Calu3 (cell line): ENCODE results near the genes RPS6KA4 and VPS51.

DNA sequence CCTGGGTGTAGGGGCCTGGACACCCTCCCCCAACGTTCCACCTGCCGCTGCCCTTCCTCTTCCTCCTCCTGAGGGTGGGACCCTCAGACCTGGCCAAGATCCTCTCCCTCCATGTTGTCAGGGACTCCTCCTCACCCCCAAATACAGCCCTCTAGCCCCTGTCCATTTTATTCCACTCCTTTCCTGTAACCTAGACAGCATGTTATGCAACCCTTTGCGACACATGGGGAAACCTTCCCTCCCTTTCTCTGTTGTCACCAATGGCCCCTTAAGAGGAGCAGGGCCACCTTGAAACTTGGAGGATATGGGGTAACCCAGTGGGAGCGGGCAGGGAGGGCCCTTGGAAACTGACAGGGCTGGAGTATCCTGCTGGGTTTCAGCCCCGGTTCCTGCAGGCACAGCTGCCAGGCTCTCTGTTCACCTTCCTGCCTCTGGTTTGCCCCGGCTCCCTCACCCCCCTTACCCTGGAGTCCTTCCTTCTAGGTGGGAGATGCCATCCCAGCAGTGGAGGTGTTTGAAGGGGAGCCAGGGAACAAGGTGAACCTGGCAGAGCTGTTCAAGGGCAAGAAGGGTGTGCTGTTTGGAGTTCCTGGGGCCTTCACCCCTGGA is 1.4 kb downstream of the PRDX5 start:
- PRO-cap: no peak

DNA sequence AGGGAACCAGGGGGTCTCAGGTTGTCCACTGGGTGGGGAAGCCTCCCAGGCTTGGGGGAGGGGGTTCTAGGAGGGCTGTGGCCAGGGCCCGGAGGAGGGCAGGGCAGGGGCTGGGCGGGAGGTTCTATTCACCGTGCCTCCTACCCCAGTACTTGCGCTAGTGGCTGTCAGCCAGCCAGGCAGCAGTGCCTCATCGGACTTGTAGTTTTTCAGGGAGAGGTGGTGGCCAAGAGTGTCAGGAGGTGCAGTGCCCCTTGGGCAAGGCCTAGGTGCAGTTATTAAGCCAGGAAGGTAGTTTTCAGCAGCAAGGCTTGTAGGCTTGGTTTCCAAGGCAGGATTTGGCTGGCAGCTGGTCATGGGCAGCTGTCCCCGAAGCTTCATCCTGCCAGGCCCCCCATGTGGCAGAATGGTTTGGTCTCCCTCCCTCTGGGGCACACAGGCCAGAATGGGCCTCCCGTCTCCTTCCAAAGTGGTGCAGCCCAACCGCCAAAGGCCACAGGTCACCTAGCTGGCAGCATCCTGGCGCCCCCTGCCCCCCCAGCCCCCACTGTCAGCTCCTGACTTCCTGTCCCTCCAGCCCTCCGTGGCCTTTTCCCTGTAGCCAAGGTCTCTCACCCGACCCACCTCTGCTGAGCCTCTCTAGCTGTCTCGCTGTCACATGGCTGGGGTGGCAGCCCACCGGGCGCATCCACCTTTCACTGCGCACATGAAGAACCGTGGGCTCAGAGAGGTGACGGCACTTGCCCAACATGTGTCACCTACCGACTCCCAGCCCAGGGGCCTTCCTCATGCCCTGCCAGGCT is 8.5 kb downstream of the CCDC88B start:
- PRO-cap: no peak

GRCh38 chr11:64354269-64354488 is 4.8 kb upstream of the RPS6KA4 start:
- PRO-cap: no peak

- PRO-cap: bidirectional peak, plus-strand start at chr11:64359151, minus-strand start at chr11:64359085
Observed at GRCh38 chr11:64358576-64359449, at the start of gene RPS6KA4. RPS6KA4 (plus strand) TSS chr11:64359162.

GRCh38 chr11:64359788-64360208 is 836 bp downstream of the RPS6KA4 start:
- PRO-cap: no peak

DNA sequence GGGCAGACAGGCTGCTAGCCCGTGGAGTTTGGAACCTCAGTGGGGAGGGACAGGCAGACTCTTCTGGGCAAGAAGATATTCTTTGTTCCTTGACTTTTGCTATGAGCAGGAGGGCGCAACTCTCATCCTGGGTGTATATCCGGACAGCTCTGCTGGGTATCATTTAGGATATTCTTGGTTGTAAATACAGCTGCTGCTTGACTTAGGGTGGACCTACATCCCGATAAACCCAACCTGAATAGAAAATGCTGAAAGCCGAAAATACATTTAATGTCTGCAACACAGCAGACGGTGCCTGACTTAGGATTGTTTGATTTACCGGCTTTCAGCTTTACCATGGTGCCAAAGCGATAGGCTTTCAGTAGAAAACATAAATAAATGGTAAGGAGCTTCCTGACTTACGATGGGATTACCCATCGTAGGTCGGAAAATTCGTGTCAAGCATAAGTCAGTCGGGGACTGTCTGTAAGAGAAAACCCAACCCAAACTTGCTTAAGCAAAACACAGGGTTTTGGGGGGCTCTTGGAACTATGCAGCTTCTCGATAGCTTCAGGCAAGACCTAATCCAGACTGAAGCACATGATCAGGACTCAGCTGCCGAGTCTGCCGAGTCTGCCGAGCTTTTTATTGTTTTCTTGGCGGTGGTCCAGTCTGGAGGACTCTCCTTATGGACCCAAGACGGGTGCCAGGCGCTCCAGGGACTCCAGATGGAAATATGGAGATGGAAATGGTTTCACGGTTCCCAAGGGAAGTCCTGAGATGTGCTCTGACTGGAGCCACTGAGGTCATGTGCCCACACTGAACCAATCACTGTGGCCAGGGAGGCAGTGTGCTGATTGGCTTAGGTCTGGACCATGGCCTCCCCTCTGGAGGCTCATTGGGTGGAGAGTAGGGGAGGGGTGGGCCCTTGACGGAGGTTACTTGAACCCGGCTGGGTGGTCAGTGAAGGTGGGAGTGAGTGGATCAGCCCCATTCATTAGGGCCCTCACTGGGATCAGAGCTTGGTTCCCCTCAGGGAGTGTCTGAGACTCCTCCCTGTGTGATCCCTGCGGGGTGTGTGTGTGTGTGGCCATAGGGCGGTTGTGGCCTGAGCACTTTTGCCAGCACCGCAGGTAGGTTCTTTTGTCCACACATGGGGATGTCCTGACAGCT is 13.7 kb downstream of the RPS6KA4 start:
- PRO-cap: bidirectional peak, plus-strand start at position 920 of the sequence, minus-strand start at position 717 of the sequence

DNA sequence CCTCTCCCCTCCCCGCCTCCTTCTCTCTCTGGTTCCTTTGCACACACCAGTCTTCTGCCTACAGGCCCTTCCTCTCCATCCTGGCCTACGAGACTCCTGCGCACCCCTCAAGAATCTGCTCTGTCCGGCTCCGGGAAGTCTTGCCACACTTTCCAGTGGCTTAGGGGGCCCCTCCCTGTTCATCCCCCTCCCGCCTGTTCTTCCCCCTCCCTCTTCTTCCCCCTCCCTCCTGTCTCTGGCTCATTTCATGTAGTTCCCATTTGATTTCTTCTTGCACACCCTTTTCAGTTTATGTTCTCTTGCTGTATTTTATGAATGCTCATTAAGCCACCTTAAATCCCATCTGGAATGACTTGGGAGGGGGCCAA is 50.8 kb downstream of the RPS6KA4 start:
- PRO-cap: no peak

- PRO-cap: no peak
Observed at GRCh38 chr11:64499625-64500137, 56.1 kb upstream of the SLC22A11 start.

- PRO-cap: no peak
Observed at GRCh38 chr11:64769879-64771119, 8.0 kb downstream of the SF1 start.

GRCh38 chr11:64774881-64775021 is 3.6 kb downstream of the SF1 start:
- PRO-cap: no peak

DNA sequence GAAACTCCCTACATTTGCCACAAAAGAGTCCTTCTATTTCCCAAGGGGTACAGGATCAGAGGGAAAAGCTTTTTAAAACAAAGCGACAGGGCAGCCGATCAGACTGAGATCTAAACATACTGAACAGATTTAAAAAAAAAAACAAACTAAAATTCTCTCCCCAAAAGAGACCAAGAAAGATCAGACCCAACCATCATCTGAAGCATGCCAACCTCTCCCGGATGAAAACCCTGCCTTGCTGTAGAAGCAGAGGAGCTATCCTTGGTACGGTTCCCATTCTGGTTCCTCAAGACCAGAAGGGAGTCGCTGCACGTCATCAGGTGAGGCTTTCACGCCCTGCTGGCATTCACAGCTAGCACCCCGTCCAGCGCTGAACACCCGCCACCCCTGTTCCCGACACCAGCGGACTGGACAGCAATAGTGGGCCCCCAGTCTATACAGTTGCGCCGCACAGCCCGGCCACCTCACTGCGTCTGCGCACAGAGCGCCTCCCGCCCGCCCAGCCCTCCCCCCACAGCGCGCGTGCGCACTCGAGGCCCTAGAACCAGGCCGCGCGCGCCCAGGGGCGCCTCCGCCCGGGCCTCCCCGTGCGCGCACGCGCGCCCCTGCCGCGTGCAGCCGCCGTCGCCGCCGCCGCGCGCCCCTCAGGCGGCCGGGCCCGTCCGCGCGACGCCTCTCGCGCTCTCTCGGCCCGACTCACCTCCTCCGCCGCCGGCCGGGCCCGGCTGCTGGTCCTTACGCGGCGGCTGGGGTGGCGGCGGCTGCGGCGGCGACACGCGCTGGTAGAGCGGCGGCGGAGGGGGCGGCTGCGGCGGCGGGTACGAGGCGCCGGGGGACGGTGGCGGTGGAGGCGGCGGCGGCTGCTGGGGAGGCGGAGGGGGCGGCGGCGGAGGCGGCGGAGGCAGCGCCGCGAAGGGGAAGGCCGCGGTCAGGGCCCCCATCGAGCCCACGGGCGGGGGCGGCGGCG is 772 bp downstream of the SF1 start:
- PRO-cap: bidirectional peak, plus-strand start at position 541 of the sequence, minus-strand start at position 409 of the sequence

DNA sequence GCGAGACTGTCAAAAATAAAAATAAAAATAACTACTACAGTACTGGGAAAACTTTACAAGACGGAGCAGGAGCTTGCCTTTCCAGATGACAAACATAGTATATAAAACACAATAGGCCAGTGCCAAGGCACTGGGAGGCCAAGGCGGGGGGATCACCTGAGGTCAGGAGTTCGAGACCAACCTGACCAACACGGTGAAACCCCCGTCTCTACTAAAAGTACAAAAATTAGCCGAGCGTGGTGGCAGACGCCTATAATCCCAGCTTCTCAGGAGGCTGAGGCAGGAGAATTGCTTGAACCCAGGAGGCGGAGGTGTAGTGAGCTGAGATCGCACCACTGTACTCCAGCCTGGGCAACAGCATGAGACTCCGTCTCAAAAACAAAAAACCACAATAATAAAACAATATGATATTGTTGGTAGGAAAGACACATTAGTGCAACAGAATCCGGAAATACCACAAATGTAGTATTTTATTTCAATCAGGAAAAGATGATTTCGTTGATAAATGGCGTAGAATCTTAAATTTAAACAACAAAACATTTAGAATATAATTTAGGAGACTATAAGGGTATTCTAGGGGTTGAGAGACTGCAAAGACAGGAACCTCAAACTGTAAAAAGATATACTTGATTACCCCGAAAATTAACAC is 1.5 kb upstream of the SF1 start:
- PRO-cap: no peak

- PRO-cap: no peak
Observed at GRCh38 chr11:64850571-64851513, 6.4 kb upstream of the CDC42BPG start.

- PRO-cap: no peak
Observed at GRCh38 chr11:64910898-64911457, 6.0 kb downstream of the ATG2A start.

GRCh38 chr11:64971320-64971680 is 608 bp downstream of the MAJIN start:
- PRO-cap: no peak

DNA sequence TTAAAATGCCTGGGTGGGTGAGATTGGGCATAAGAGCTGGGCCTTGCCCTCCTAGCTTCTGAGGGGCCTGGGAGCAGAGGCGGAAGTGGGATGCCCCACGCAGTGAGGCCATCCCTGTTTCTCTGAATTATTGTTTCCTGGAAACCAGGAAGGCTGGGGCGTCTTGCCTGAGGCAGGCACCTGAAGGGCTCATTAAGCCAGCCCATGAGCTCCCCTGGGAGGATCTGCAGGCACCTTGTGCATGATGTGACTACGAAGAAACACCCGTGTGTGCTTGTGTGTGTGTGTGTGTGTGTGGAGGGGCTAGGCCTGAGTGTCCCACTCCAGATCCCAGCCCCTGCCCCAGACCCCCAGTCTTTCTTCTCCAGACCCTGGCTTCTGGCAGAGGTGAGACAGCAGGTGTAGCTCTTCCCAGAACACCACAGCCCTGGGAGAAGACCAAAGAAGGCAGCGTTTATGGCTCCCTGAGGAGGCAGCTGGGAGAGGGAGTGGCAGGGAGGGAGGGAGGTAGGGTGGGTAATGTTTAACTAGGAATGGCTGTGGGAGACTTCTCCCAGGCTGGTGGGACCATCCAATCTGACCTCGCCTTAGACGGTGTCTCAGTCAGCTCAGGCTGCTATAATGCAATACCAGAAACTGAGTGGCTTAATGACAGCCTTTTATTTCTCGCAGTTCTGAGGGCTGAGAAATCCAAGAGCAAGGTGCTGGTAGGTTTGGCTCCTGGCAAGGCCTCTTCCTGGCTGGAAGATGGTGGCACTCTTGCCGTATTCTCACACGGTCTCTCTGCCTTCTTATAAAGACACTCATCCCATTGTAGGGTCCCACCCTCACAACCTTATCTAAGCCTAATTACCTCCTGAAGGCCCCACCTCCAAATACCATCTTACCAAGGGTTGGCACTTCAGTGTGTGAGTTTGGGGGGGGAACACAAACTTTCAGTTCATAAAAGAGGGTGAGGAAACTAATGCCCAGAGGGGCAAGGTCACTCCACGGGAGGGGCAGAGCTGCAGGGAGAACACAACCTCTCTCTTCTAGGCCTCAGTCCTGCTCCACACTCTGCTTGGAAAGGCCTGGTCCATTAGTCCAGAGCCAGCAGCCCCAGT is 2.3 kb upstream of the BATF2 start:
- PRO-cap: no peak

- PRO-cap: no peak
Observed at GRCh38 chr11:65043733-65044403, 2.9 kb downstream of the SAC3D1 start.

GRCh38 chr11:65069255-65069782 is 11.0 kb upstream of the NAALADL1 start:
- PRO-cap: no peak

GRCh38 chr11:65095739-65096917 is at the start of gene VPS51:
VPS51 (plus strand) TSS chr11:65096214.
- PRO-cap: bidirectional peak, plus-strand start at chr11:65096241, minus-strand start at chr11:65096076; bidirectional peak, plus-strand start at chr11:65096598, minus-strand start at chr11:65096433; bidirectional peak, plus-strand start at chr11:65096724, minus-strand start at chr11:65096691

DNA sequence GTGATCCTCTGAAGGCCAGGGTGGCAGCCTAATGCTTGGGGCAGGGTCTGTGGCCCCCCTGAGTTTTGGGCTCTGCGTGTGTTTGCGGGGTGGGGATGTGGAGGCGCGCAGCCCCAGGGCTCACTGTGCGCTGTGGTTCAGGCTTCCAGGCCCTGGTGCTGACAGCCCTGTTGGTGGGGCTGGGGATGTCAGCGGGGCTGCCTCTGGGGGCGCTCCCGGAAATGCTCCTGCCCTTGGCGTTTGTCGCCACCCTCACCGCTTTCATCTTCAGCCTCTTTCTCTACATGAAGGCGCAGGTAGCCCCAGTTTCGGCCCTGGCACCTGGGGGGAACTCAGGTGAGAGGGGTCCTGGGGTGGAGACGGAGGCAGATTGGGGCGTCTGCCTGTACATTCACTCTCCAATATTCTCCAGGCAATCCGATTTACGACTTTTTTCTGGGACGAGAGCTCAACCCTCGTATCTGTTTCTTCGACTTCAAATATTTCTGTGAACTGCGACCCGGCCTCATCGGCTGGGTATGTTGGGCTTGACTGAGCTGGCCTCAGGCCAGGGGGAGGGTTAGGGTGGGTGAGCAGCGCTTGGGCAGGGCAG is 1.5 kb downstream of the TM7SF2 start:
- PRO-cap: no peak